ENCODE measurements around the genes PCDHA2, PCDHA11, PCDHA13, PCDHB14 and PCDHGB5.

- PRO-cap, 10 experiments, result peak in 2 of 10 experiments; most common plus-strand start chr5:140589414 (in 2)
Observed at GRCh38 chr5:140589226-140589693, 24.6 kb downstream of the SLC35A4 start.

- PRO-cap, 10 experiments, result no peak in any of the 10 experiments
Observed at GRCh38 chr5:140633792-140634031, 737 bp upstream of the CD14 start.

- PRO-cap, 10 experiments, result no peak in any of the 10 experiments
Observed at GRCh38 chr5:140672448-140673158, 773 bp downstream of the DND1 start.

GRCh38 chr5:140701248-140701545 is 950 bp downstream of the ZMAT2 start:
- PRO-cap, 10 experiments, result no peak in any of the 10 experiments

GRCh38 chr5:140704301-140704632 is 4.0 kb downstream of the ZMAT2 start:
- PRO-cap, 10 experiments, result no peak in any of the 10 experiments

DNA sequence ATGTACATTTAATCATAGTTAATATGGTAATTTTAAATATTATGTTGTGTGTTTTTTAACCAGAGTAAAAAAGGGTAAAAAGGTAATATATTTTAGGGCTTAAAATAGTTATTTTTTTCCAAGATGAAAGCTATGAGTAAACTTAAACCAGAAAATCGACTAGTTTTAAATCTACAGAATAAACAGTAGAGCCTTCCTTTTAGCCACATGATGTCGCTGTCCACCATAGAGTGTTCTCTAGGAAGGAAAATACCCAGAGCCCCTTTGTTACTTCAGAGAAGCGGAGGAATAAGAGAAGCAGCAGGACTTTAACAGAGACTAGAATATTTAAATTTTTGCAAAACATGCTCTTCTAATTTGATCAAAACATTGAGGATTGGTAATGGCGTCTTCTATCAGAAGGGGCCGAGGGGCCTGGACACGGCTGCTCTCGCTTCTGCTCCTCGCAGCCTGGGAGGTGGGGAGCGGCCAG is at the start of gene PCDHA2:
Gene PCDHA2 (plus strand): TSS at position 270 of the 472 bp plus-strand sequence.
- PRO-cap, 10 experiments, result peak in 1 of 10 experiments; most common plus-strand start position 270 of the sequence (in 1)

DNA sequence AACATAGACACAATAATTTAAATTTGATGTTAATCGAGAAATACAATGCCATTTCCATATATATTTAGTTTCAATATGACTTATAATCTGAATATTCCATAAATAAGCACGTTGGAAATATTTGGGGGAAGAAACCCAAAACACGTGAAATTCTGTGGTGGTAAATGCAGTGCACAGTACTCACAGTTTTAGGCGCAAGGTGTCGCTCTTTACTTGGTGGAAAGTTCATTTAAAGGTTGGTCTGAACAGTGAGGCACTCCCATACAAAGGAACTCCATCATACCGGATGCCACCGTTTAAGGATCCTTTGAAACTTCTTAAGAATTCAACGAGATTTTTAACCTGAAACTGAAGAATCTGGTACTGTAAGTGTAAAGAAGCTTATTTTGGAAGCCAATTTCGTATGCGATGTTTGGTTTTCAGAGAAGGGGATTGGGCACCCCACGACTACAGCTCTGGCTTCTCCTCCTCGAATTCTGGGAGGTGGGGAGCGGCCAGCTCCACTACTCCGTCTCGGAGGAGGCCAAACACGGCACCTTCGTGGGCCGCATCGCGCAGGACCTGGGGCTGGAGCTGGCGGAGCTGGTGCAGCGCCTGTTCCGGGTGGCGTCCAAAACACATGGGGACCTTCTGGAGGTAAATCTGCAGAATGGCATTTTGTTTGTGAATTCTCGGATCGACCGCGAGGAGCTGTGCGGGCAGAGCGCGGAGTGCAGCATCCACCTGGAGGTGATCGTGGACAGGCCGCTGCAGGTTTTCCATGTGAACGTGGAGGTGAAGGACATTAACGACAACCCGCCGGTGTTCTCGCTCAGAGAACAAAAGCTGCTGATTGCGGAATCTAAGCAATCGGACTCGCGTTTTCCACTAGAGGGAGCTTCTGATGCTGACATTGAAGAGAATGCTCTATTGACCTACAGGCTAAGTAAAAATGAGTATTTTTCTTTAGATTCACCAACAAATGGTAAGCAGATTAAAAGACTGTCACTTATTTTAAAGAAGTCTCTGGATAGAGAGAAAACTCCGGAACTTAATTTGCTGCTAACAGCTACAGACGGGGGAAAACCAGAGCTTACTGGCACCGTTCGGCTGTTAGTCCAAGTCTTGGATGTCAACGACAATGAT is at the start of gene PCDHA11:
Gene PCDHA11 (plus strand): TSS at position 262 of the 1,125 bp plus-strand sequence.
- PRO-cap, 10 experiments, result peak in 1 of 10 experiments; most common plus-strand start position 262 of the sequence (in 1)

DNA sequence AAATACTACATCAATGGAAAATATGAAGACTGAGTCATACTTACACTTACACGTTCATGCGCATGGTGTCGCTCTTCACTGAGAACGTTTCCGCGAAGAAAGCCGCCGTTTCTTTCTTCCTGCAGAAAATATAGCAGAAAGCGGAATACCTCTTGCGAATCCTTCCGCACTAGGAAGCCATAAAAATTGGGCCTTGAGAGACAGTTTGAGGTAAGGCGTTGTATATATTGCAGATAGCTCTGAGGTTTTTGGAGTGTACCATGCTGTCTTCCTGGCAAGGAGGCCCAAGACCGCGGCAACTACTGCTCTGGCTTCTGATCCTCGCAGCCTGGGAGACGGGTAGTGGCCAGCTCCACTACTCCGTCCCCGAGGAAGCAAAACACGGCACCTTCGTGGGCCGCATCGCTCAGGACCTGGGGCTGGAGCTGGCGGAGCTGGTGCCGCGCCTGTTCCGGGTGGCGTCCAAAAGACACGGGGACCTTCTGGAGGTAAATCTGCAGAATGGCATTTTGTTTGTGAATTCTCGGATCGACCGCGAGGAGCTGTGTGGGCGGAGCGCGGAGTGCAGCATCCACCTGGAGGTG is at the start of gene PCDHA13:
Gene PCDHA13 (plus strand): TSS at position 116 of the 584 bp plus-strand sequence.
- PRO-cap, 10 experiments, result no peak in any of the 10 experiments

GRCh38 chr5:140977967-140978697 is 11.9 kb downstream of the PCDHAC2 start:
- PRO-cap, 10 experiments, result no peak in any of the 10 experiments

- PRO-cap, 10 experiments, result peak in 1 of 10 experiments; most common plus-strand start chr5:141004446 (in 1); most common minus-strand start chr5:141004417 (in 1)
Observed at GRCh38 chr5:141003757-141004754, 37.8 kb downstream of the PCDHAC2 start.

GRCh38 chr5:141155539-141155966 is 5.7 kb downstream of the PCDHB6 start:
- PRO-cap, 10 experiments, result no peak in any of the 10 experiments

- PRO-cap, 10 experiments, result no peak in any of the 10 experiments
Observed at GRCh38 chr5:141179065-141179416, 1.5 kb downstream of the PCDHB8 start.

DNA sequence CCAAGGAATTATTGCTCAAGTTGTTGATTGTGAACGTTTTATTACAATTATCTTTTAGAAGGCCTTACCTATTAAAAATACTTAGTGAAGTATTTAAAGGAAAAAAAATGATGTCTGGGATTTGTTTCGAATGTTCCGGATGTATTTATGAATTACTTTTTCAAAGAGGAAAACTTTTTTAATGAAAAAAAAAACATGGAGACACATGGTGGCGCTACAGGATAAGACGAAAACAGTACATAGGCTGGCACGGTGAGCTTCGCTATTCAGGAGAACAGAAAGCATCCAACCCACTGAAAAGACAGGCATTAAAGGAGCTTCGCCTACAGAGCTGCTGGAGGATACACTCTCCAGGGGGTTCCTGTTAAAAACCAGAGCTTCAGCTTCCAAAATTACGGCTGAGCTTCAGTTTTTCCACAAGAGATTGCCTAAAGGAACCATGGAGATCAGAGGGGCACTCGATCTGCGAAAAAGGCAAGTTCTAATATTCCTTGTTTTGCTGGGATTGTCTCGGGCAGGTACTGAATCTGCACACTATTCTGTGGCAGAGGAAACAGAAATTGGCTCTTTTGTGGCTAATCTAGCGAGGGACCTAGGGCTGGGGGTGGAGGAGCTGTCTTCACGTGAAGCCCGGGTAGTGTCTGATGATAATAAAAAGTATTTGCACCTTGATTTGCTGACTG is at the start of gene PCDHB14:
Gene PCDHB14 (plus strand): TSS at position 277 of the 683 bp plus-strand sequence.
- PRO-cap, 10 experiments, result peak in 1 of 10 experiments; most common plus-strand start position 308 of the sequence (in 1)

DNA sequence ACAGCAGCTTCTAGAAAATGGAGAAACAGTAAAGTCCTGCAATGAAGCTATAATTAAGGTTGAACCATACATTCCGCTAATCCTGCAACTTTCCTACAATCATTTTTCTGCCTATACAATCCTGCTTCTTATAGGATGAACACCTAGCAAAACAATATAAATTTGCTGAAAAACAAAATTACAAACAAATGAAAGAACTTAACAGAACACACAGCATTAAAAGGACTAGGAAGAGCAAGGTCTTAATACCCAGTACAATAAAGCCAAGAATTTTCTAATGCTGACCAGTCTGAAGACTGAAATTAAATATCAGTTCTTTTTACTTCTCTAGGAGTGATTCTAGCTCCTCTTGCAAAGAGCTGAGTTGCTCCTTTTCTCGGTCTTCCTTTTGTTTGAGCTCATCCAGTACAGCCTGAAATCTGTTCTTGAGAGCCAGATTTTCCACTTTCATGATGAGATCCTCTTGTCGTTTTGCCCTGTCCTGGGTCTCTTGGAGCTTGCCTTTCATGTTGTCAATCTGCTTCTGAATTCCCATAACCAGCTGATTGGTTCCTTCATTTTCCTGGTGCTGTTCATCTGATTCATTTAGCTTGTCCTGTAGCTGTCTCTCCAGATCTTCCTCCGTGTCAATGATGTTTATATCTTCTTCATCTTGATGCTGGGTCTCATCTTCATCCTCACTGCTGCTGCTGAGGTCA is 1.8 kb downstream of the TAF7 start:
- PRO-cap, 10 experiments, result no peak in any of the 10 experiments

GRCh38 chr5:141397548-141398067 is at the start of gene PCDHGB5:
Gene PCDHGB5 (plus strand): TSS chr5:141397947.
- PRO-cap, 10 experiments, result peak in 1 of 10 experiments; most common plus-strand start chr5:141397960 (in 1)

DNA sequence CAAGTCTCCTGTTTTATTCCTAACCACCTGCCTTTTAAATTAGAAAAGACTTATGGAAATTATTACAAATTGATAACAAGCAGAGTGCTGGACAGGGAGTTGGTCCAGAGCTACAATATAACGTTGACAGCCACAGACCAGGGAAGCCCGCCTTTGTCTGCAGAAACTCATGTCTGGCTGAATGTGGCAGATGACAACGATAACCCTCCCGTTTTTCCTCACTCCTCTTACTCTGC is 1.4 kb downstream of the PCDHGA11 start:
- PRO-cap, 10 experiments, result peak in 1 of 10 experiments; most common plus-strand start position 123 of the sequence (in 1)

DNA sequence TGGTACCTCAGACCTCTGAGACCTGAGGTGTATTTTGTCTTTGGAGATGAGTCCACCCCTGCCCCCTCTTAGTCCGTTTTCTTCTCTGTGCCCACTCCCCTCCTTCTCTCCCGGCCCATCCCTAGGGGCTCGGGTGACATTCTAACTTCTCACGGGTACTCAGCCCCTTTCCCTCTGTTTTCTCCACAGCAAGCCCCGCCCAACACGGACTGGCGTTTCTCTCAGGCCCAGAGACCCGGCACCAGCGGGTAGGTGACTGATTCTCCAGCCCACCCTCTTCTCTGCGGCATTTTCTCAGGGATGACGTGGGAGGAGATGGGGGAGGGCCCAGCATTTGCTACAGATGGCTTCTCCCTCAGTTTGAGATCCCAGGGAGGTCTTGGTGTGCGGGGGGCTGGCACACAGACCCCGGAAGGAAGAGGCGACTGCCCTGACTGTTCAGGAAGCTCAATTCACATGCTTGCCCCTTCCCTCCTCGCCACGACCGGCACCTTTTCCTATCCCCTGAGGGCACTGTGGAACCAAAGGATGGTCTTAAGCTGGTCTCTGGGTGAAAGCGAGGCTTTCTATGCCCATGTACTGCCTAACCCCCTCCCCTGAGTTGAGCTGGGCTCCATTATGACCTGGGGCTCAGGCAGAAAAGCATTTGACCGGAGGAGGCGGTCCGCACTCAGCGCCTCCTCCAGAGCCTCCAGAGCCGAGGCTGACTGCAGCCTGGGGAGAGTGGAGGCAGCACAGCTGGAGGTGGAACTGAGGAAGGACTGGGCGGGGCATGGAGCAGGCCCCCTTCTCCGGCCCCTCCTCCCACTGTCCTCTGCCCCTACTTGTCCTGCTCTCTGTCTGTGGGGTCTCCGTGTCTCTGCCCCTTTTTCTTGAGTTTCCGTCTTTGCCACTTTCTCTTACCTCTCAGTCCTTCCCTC is 6.0 kb downstream of the PCDHGC5 start:
- PRO-cap, 10 experiments, result no peak in any of the 10 experiments

DNA sequence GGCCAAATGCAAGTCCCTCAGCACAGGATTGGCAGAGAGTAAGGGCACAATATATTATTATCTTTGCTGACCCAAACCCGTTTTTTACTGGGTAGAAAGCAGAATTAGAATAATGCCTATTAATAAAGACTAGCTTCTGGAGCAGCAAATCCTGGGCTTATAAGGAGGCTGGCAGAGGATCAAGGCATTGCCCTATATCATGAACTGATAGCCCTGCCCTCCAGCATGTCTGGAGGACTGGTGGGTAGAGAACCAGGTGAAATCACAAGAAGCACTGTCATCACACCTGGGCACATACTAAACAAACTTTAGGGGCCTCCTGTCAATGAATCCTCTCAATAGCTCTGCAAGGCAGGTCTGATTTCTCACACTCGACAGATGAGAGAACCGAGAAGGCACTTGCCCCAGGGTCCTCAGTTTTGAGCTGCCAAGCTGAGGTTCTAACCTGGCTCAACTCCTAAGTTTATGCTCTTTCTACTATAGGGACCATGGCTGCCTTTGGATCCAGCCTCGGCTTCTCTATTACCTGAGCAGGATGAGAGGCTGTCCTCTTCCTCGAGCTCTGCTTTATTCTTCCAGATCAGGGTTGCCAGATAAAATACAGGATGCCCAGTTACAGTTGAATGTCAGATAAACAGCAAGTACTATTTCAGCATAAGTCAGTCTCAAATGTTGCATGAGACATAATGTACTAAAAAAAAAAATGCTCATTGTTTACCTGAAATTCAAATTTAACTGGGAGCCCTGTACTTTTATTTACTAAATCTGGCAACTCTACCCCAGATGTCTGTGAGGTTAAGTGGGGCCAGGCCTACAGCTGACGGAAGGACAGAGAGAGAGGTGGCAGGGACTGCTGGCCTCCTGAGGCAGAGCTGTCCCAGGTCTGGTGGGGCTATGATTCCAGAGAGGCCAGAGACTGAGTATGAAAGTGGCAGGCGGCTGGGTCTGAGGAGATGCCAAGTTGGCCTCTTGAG is 18.0 kb downstream of the PCDHGC5 start:
- PRO-cap, 10 experiments, result no peak in any of the 10 experiments

DNA sequence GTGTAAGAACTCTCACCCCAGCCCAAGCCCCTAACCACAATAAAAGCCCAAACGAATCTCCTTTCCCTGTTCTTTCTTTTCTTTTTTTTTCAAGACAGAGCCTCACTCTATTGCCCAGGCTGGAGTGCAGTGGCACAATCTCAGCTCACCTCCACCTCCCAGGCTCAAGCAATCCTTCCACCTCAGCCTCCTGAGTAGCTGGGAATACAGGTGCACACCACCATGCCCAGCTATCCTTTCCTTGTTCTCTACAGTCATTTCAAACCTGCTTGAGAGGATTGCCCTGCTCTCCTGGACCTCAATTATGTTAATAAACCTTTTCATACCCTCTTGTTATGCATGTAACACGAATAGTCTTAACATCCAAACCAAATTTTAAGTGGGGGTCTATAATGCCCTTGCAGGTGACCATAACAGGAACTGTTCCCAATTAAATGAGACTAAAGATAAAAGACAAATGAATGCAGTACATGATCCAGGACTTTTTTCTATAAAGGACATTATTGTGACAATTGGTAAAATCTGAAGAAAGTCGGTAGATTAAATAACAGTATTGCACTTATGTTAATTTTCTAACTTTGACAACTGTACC is 61.8 kb downstream of the PCDHGC5 start:
- PRO-cap, 10 experiments, result no peak in any of the 10 experiments

GRCh38 chr5:141564047-141564510 is 54.7 kb downstream of the DIAPH1 start:
- PRO-cap, 10 experiments, result no peak in any of the 10 experiments